ENCODE data around the genes RBBP5 and SRGAP2.

GRCh38 chr1:204990534-204991097, 52.4 kb upstream of the CNTN2 start:
- RRBS = no CpG with 5 or more reads among the region's 5 CpGs

- RRBS = no CpG with 5 or more reads among the region's 31 CpGs
Measured at GRCh38 chr1:205121276-205122164, at the start of gene RBBP5. Gene RBBP5, minus strand, starts transcription at chr1:205121978.

- RRBS = no CpG with 5 or more reads among the region's 6 CpGs
Measured at GRCh38 chr1:205230361-205230972, 2.7 kb downstream of the TMCC2 start.

DNA sequence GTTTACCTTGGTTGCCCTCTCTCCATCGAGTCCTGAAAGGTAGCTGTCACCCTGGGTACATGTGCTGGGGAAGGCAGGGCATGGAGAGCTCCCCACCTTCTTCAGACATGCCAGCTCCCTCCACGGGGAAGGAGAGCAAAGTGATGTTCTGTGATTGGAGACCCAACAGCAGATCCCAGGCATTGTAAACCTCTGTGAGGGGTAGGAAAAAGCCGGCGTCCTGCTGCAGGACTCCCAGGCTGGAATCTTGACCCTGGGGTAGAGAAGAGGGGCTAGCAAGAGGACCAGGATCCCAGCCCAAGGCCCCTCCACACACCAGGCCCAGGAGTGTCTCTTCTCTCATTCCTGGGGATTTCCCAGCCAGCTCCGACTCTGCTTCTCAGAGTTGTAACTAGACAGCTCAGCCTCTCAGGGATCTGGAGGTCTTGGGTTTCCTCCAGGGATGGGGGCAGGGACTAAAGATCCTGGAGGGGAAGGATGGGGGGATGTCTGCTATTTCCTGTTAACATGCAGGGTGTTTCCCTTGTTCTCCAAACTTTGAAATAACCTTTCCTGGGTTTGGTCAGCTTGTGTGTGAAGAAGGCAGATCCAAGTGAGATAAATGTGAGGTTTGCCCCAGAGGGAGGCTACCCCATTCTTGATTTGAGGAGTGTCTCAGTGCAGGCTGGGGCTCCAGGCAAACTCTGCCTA, 34.5 kb downstream of the TMCC2 start:
- RRBS = no CpG with 5 or more reads among the region's 5 CpGs

- RRBS = 20% methylated on average over 2 of the region's 19 CpGs
Measured at GRCh38 chr1:205300769-205301730, 20.5 kb downstream of the NUAK2 start.

DNA sequence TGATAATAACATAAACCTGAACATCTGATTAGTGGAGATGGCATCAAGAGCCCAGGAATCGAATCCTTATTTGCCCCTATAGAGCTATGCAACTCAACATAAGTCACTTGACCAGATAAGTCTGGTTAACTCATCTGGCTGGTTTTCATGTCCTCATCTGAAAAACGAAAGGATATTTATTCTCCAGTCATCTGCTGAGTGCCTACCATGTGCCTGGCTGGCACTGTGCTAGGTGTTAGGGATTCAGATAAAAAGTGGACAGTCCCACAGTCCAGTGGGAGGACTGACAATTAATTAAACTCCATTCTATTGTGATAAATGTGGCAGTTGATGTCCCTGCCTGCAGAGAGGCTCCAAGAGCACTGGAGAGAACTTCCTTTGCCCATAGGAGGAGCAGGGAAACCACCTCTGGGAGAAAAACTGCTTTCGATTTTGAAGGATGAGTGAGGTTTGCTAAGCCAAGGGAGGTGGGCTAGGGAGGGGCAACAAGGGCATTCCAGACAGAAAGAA, 5.4 kb downstream of the NUAK2 start:
- RRBS = no CpG with 5 or more reads among the region's 3 CpGs

DNA sequence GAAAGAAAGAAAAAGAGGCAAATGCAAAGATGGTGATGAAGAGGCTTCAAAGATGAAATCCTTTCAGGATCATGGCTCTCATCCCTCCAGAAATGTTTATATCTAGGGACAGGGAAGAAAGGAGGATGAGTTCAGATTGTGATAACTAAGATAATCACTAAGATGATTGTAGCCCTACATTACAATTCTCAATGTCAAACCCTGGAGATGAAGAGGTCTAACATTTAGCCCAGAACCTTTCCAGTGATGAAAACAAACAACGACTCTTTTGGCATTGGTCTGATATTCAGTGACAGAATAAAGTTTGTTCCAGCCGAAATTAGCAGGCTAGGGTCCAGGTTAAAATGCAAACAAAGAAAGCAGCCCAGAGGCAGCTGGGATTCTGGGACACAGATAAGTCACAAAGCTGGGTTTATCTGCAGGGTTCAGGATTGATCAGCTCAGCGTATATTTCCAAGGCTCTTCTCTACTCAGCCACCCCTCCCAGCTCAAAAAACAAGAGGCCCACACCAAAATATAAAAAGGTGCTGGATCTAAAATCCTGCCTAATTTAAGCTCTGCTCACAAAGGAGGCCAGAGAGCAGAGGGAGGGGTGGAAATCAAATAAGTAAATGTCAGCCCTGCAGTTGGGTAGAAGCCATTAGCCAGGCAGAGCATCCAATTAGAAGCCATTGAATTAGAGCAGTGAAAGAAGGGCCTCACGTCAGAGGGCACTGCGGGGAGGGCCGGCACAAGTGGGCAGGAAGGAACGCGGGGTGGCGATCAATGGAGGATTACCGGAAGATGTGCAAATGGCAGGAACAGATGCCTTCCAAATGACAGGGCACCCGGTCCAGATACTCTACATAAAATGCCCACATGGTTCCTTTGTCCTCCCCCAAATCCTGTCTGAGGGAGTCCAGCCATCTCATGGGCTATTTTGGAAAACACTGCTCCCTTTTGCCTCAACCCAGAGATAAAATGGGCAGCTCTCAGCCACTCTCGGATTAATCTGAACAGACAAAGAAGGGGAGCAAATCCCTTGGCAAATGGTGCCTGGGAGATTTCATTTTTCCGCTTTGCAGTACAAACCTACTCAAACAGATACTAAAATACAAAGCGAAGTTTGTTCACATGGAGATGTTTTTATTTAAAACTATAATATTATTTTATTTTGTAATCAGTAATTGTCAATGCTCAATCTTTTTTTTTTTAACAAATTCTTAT, 3.3 kb upstream of the KLHDC8A start:
- RRBS = 60% methylated on average over 6 of the region's 14 CpGs

GRCh38 chr1:205374238-205375388, 17.9 kb upstream of the KLHDC8A start:
- RRBS = no CpG with 5 or more reads among the region's 12 CpGs

DNA sequence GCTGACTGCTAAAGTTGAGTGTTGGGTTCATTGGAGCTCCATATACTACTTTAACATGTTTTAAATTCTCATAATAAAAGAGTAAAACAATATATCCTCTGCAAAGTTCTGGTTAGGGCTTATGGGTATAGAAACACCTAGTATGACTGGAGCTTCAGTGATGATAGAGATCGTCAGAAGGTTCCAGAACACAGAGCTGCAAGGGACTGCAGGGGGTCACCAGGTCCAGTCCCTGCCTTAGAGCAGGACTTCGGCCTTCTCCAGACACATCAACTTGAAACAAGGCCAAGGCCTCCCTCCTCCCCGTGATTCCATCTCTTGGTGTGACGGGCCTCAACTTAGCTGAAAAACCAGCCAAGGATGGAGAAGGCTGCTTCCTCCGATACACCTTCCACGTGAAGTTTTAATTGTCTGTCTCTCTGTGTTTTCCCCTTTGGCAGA, 29.9 kb downstream of the MFSD4A start:
- RRBS = no CpG with 5 or more reads among the region's 6 CpGs

DNA sequence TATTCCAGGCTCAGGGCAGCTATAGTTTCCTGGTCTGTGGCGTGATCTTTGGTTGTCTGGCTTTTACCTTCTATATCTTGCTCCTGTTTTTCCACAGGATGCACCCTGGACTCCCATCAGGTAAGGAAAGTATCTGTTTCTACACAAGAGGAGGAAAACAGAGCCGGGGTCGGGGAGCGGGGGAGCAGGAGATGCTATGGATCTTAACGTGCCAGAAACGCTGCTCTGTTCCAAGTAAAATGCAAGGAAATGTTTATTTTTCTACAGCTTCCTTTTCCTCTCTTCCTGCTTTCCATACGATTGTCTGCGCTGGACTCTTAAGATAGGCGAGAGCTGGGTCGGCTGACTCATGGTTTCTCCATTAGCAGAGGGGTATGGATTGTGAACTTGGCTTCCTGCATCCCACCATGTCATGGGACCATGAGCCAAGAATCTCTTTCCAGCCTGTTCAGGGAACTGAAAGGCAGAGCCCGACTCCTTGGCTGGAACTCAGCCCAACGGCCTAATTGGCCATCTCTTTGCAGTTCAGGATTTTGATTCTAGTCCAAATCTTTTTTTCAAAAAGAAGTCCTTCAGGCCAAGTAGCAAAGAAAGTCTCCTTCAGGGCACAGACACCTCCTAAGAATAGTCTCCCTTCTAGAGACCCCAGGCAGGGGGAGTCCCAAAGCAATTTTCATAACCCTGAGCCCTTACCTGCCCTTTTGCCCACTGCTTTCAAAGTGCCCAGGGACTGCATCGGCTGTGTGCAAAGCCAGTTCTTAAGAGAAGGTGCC, 30.5 kb downstream of the MFSD4A start:
- RRBS = no CpG with 5 or more reads among the region's 13 CpGs

GRCh38 chr1:205613029-205613780, 18.6 kb downstream of the ELK4 start:
- RRBS = no CpG with 5 or more reads among the region's 7 CpGs

DNA sequence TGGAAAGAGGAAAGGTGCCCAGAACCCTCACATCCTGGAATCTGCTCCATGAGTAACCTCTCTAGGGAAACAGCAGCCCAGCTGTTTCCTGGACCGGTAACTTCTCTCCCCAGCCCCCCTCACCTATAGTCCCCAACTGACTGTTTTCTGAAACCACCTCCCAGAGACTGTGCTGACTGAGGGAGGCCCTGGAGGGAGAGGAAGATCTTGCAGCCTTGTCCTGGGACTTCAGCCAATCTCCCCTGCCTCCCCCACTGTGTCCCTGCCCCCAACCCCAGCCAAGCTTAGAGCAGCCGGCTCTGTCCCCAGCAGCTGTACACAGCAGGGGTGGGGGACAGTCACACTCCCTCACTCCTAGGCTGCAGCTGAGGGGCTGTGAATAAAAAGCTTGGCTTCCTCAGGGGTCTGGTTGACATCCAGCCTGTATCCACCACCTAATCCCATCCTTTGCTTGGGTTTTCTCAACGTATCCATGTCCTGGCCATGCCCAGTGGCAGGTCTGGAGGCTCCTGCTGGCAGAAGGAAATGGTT, 20.8 kb upstream of the SLC45A3 start:
- RRBS = no CpG with 5 or more reads among the region's 3 CpGs

DNA sequence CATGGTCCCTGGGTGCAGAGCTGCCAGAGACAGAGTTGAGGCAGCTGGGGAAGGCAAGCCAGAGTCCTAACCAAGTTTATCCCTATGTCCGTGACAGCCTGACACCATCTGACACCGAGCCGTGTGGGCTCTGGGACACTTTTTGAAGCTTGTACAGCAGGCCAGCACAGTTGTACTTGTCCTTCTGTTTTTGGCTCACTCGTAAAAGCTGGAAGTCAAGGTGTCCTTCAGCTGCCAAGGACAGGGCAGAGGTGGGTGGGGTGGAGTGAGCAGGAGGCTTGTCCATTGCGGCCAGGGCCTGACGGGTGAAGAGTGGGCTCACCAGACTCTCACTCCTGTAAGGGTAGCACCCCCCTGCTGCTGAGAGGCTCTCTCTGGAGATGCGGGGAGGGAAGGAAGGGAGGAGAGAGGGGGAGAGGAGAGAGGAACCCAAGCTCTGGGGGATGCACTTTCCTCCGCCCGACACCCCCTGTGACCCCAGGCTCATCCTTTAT, 28.4 kb downstream of the SLC26A9 start:
- RRBS = no CpG with 5 or more reads among the region's 9 CpGs

GRCh38 chr1:205933589-205934174, 9.6 kb downstream of the SLC26A9 start:
- RRBS = no CpG with 5 or more reads among the region's 7 CpGs

DNA sequence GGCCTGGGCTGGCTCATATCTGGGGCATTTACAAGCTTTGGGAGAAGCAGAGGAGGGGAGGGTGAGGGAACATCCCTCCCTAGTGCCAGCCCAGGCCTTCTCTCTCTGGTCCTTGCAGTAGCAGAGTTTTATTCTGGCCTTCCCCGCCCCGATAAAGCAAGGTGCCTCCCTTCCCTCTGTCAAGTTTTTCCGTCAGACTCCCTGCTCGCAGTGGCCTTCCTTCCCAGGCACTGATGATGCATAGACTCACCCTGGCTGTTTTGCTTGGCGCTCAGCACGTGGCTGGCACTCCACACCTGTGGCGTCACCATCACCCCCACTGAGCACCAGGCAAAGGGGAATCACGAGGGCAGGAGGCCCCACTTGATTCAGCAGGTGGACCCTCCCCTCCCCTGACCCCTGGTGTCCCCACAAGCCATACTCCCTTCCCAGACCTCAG, 7.4 kb downstream of the SLC26A9 start:
- RRBS = no CpG with 5 or more reads among the region's 8 CpGs

DNA sequence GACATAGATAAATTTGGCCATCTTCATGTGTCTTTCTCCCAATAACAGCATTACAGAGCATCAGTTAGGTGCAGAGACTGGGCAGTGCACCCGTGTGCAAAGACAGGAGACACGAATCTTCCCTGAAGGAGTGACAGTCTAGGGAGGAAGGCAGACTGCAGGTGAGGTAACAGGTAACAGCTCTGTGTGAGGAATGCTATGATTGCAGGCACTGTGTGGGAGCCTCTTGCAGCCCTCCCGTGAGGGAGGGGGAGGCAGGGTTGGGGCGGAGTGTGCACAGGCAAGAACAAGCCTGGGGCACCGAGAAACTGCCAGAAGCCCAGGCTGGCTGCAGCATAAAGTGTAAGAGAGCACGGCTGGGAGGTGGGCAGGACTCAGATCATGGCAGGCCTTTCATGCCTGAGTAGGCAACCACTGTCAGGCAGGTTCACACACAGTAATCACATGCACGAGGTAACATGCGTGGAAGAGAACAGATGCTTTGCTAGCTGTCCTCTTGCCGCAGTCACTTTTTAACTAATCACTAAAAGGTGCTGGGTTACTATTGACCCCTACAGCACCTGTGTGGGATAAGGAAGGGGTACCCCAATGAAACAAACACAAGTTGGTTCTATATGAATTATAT, 11.3 kb upstream of the RHEX start:
- RRBS = no CpG with 5 or more reads among the region's 9 CpGs

- RRBS = no CpG with 5 or more reads among the region's 9 CpGs
Measured at GRCh38 chr1:206050643-206051553, 2.1 kb upstream of the RHEX start.

- RRBS = 1% methylated on average over 4 of the region's 41 CpGs
Measured at GRCh38 chr1:206203387-206203943, at the start of gene SRGAP2. Gene SRGAP2, plus strand, starts transcription at chr1:206203541.

GRCh38 chr1:206380230-206380577, 90.1 kb upstream of the IKBKE start:
- RRBS = no CpG with 5 or more reads among the region's 2 CpGs

DNA sequence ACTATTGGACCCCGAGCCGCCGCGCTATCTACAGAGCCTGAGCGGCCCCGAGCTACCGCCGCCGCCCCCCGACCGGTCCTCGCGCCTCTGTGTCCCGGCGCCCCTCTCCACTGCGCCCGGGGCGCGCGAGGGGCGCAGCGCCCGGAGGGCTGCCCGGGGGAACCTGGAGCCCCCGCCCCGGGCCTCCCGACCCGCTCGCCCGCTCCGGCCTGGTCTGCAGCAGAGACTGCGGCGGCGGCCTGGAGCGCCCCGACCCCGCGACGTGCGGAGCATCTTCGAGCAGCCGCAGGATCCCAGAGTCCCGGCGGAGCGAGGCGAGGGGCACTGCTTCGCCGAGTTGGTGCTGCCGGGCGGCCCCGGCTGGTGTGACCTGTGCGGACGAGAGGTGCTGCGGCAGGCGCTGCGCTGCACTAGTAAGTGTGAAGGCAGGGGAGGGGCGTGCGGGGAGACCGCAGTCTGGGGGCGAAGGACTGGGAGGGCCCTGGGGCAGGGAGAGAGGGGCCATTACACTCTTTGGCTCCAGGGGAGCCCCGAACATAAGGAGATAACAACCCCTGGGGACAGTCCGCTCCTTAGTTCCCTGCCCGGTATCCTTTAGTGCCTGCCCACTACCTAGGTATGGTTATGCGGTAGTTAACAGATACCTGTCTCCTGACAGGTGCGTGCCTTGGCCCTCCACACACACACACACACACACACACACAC, 468 bp downstream of the RASSF5 start:
- RRBS = 2% methylated on average over 20 of the region's 65 CpGs

All from zone of skin (tissue), 1 donor.